ENCODE data around the genes ST7, WNT2 and KCND2.

DNA sequence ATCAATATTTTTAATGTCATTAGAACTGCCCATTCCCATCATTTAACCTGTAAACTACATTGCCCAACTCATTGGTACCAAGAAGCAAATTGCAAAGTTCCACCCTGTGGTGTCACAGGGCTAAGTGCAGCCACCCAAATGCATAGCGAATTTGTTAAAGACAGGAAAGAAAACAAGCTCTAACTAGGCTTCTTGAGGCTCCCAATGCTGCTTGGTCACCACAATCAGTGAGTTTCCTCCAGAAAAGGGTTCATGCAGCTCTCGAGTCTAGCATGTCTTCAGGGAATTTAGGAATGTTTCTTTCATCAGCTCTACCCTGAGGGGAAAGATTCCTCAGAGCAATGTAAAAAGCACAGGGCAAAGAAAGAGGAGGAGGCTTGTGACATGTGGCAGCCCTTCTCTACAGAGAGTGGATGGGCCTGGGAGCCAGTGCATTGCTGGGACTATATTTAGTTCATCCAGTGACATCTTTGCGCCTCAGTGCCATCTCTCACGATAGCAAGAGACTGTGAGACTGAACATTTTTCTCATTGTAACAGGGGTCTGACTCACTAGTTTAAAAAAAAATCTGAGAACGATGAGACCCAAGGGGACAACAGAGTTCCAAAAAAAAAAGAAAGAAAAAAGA lies 58.1 kb downstream of the CAV1 start:
- PRO-cap = unidirectional peak, minus-strand start at position 229 of the sequence
- RAMPAGE, long total RNA, 2 experiments = no peak in any of the 2 experiments

GRCh38 chr7:116699105-116700437 lies 27.6 kb downstream of the MET start:
- PRO-cap = no peak
- RAMPAGE, long total RNA, 2 experiments = no peak in any of the 2 experiments

- PRO-cap = no peak
- RAMPAGE, long total RNA, 2 experiments = no peak in any of the 2 experiments
These were observed 34.4 kb downstream of the MET start for GRCh38 chr7:116706366-116706894.

- PRO-cap = no peak
- RAMPAGE, long total RNA, 2 experiments = no peak in any of the 2 experiments
These were observed 14.3 kb downstream of the CAPZA2 start for GRCh38 chr7:116876683-116877162.

- PRO-cap = no peak
- RAMPAGE, long total RNA, 2 experiments = no peak in any of the 2 experiments
These were observed 31.7 kb upstream of the ST7 start for GRCh38 chr7:116921582-116922007.

GRCh38 chr7:116952697-116953577 lies at the start of gene ST7:
Gene ST7 (plus strand): TSS chr7:116953501.
- PRO-cap = bidirectional peak, plus-strand start at chr7:116953350, minus-strand start at chr7:116953407; bidirectional peak, plus-strand start at chr7:116953508, minus-strand start at chr7:116953492
- RAMPAGE, long total RNA, 2 experiments = start-site peak on the plus strand in 1 of 2 experiments, at chr7:116952962-116953523 at its widest, 31 reads per replicate

DNA sequence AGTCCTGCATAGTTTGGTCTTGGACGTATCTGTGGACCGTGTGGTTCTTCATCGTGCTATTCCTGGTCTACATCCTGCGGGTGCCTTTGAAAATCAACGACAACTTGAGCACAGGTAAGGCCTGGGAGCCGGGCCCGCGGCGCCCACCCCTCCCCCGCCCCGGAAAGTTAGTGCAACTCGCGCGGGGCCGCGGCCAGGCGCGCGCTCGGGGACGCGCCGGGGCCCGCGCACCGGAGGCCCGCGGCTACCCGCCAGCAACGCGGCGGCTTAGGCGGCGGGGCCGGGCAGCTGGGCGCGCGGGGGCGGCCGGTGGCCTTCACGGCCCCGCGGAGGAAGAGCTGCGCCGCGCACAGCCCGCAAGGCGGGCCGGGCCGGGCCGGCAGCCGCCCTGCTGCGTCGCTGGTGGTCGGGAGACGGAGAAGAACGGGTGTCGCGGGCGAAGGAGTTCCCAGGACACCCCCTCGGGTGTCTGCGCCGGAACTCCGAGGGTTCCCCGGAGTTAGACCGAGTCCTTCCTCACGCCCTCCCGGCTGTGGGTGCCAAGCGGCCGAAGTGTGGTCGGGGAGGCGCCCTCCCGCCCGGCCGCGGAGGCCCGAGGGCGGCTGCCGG lies 381 bp downstream of the ST7 start:
- PRO-cap = bidirectional peak, plus-strand start at position 319 of the sequence, minus-strand start at position 64 of the sequence
- RAMPAGE, long total RNA, 2 experiments = no peak in any of the 2 experiments

GRCh38 chr7:116954187-116954692 lies 939 bp downstream of the ST7 start:
- PRO-cap = bidirectional peak, plus-strand start at chr7:116954251, minus-strand start at chr7:116954297; bidirectional peak, plus-strand start at chr7:116954497, minus-strand start at chr7:116954437
- RAMPAGE, long total RNA, 2 experiments = no peak in any of the 2 experiments

DNA sequence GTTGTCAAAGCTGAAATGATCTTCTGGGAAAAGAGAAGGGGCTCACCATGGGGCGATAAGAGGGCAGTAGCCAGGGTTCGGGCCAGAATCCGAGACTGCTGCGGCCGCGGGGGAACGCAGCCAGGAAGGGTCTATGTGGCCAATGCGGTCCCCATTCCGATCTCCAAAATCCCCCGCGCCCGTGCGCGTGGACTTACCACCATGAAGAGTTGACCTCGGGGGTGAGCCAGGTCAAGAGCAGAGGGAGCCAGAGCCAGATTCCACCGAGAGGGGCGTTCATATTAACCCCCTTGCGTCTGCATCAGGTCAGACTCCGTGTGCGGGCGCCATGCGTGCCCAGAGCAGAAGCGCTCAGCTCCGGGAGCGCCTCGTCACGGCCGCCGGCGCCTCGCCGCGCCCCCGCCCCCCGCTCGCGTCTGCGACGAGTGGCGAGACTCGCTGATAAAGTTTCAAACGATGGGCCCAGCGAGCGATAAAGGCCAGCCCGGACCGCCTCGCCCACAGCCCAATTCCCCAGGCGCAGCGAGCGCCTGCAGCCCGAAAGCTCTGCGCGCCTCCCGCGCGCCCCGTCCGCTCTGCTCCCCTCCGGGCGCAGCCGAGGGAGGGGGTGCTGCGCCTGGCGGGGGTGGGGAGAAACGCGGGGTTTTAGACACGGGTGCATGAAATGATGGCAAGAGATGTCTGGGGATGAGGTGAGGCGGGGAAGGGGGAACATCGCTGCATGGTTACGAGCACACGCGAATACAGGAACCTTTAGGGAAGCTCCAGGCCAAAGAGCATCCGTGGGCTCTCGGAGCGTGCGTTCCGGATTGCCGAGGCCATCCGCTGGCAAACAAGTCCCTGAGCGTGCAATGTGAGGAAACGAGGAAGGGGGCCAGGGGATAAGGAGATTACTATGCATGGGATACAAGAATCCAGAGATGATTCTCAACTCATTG lies at the start of gene WNT2:
TSS of gene WNT2 (minus strand) at position 349 of the 938 bp plus-strand sequence.
- PRO-cap = no peak
- RAMPAGE, long total RNA, 2 experiments = no peak in any of the 2 experiments

DNA sequence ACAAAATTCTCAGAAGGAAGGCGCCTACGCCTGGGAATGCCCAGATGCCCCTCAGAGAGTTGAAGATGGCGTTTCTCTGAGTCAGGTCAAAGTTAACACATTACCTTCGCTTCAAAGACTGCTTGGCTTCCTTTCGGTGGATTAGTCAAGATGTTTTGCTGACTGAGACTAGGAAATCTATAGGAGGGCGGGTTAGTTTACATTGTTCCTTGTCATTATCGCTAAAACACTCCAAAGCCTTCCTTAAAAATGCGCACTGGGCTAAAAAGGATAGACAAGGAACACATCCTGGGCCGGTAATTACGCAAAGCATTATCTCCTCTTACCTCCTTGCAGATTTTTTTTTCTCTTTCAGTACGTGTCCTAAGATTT lies 950 bp upstream of the CFTR start:
- PRO-cap = no peak
- RAMPAGE, long total RNA, 2 experiments = no peak in any of the 2 experiments

- PRO-cap = no peak
- RAMPAGE, long total RNA, 2 experiments = no peak in any of the 2 experiments
These were observed 81.0 kb downstream of the CTTNBP2 start for GRCh38 chr7:117791967-117793003.

- PRO-cap = no peak
- RAMPAGE, long total RNA, 2 experiments = no peak in any of the 2 experiments
These were observed 65.1 kb downstream of the CTTNBP2 start for GRCh38 chr7:117808052-117808680.

- PRO-cap = no peak
- RAMPAGE, long total RNA, 2 experiments = start-site peak on the minus strand in 1 of 2 experiments, at chr7:117872176-117872226 at its widest, 29 reads per replicate
These were observed 1.3 kb downstream of the CTTNBP2 start for GRCh38 chr7:117871722-117872537.

DNA sequence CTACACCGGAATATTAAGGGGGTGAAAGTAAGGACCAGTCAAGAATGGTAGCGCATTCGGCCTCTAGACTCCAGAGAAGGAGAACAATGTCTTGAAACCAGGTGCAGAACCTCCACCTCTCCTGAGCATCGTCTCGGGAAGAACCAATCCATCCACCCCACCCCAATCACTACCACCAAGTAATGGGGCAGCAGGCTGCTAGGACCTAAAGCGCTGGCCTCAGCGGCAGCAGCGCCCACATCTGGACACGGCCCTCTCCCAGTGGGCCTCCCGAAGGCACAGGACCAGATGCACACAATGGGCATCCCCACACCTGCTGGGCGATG lies 740 bp downstream of the CTTNBP2 start:
- PRO-cap = no peak
- RAMPAGE, long total RNA, 2 experiments = no peak in any of the 2 experiments

DNA sequence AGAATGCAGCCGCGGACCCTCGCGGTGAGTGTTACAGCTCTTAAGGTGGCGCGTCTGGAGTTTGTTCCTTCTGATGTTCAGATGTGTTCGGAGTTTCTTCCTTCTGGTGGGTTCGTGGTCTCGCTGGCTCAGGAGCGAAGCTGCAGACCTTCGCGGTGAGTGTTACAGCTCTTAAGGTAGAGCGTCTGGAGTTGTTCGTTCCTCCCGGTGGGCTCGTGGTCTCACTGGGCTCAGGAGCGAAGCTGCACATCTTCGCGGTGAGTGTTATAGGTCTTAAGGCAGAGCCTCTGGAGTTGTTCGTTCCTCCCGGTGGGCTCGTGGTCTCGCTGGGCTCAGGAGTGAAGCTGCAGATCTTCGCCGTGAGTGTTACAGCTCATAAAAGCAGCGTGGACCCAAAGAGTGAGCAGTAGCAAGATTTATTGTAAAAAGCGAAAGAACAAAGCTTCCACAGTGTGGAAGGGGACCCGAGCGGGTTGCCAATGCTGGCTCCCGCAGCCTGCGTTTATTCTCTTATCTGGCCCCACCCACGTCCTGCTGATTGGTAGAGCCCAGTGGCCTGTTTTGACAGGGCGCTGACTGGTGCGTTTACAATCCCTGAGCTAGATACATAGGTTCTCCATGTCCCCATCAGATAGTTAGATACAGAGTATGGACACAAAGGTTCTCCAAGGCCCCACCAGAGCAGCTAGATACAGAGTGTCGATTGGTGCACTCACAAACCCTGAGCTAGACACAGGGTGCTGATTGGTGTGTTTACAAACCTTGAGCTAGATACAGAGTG lies 322.4 kb upstream of the KCND2 start:
- PRO-cap = no peak
- RAMPAGE, long total RNA, 2 experiments = no peak in any of the 2 experiments

DNA sequence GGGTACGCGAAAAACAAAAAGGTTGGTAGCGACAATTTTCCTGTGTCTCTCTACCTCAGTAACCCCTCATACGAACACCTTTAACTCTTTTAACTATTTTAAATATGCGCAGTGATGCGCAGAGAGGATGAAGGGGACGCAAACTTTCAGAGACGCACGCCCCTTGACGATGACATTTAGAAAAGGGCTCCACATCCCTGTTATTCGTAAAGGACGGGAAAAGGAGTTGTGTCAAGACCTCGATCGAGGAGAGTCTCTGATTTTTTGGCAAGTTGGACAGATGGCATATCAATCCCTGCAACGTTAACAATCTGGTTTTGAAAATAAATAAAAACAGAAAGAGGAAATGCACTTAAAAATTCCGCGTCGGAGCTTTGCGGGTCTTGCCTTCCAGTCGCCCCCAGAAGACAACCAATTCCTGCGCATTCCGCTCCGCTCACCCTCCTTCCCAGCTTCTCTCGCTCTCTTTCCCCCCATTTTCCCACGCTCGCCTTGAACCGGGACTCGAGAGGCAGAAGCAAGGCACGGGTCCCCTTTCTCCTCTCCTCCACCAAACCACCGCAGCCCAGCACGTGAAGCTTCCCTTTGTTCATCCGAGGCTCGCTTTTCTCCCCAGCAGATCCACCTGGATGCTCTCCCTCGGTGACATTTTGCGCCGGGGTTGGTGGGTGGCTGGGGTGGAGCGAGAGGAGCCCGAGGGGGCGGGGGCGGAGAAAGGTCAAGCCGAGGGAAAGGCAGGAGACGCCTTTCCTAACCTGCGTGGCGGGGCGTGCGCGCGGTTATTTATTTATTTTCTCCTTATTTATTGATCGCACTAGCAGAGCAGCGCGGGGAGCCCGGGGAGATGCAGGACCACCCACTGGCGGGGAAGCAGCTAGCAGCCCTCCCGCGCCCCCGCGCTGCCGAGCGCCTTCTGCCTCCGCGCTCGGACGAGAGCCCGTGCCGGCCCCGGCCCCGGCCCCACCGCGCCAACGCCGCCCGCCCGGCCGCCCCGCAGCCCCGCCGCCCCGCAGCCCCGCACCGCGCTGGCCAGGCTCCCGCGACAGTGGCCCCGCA lies at the start of gene KCND2:
TSS of gene KCND2 (plus strand) at position 751 of the 1,056 bp plus-strand sequence.
- PRO-cap = no peak
- RAMPAGE, long total RNA, 2 experiments = no peak in any of the 2 experiments

- PRO-cap = no peak
- RAMPAGE, long total RNA, 2 experiments = no peak in any of the 2 experiments
These were observed 1.1 kb downstream of the CPED1 start for GRCh38 chr7:120989488-120990210.

DNA sequence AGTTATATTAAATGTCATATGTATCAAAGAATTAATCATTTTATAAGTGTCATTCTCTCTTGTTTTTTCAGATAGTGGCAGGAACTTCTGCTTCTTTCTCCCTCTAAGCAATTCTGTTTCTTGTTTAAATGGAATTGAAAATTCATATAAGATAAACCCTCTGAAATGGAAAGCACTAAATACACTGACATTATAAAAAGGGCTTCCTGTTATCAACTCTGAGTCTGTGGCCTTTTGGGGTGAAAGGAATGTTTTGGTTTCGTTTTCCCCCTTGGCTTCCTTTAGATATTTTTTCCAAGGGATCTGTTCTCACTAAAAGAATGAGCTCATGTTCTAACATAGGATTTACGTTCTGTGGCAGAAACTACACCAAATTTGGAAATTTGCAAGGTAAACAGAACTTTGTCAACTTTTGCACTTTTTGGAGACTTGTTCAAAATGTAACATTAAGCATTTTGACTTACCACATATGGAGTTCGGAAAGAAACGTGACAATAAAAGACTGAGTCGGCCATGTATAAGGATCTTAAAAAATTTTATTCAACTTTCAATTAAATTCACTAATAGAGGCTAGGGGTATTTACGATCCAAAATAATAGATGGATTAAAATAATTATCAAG lies 11.5 kb downstream of the CPED1 start:
- PRO-cap = no peak
- RAMPAGE, long total RNA, 2 experiments = no peak in any of the 2 experiments

DNA sequence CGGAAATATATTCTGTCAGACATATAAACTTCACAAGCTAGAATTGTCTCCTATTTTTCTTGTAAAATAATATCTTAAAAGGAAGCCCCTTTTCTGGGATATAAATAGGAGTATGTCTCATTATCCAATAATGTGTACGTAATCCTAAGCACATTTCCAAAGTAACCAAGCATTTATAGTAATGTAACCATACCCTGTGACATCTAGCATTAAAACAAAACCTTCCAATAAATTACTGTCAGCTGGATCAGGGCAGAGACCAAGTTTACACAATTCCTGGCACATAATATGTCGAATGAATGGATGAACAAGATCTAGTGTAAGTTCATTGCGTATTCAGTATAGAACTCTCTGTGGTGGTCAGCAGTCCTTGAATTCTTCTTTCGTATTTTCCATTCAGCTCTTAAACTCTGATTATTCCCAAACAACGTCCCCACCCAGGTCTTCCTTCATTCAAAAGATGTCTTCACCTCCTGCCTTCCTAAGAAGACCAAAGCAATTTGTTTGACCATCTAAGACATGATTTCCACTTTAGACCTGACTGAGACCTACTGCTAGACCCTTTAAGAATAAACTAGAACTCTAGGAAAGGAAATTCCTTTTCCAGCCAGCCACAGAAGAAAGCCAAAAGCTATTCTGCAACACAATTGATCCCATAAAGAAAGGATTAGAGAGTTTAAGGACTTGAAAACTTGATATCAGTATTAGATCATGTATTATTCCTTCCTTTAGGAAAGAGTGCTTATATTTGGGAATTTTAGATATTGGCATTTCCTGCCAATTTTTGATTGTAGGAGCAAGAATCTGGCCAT lies 14.4 kb downstream of the CPED1 start:
- PRO-cap = no peak
- RAMPAGE, long total RNA, 2 experiments = no peak in any of the 2 experiments

DNA sequence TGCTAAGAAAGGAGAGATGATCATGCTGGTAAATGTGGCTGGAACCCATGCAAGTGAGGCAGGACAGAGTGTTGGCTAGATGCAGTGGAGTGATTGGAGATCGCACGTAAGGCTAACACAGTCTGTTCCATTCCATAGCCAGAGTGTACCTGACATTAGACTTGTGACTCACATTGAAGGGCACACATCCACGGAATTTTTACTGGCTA lies 80.8 kb downstream of the CPED1 start:
- PRO-cap = no peak
- RAMPAGE, long total RNA, 2 experiments = no peak in any of the 2 experiments

All from body of pancreas (tissue), 2 donors.